Osteocyte (in vitro differentiated cells): ENCODE measurements around the genes COPZ1, OR9K2, OR10A7, ITGA7, RDH5, GDF11 and ORMDL2.

GRCh38 chr12:54280398-54280649, 202 bp upstream of the HNRNPA1 start:
- PRO-cap = bidirectional peak, plus-strand start at chr12:54280726, minus-strand start at chr12:54280539

DNA sequence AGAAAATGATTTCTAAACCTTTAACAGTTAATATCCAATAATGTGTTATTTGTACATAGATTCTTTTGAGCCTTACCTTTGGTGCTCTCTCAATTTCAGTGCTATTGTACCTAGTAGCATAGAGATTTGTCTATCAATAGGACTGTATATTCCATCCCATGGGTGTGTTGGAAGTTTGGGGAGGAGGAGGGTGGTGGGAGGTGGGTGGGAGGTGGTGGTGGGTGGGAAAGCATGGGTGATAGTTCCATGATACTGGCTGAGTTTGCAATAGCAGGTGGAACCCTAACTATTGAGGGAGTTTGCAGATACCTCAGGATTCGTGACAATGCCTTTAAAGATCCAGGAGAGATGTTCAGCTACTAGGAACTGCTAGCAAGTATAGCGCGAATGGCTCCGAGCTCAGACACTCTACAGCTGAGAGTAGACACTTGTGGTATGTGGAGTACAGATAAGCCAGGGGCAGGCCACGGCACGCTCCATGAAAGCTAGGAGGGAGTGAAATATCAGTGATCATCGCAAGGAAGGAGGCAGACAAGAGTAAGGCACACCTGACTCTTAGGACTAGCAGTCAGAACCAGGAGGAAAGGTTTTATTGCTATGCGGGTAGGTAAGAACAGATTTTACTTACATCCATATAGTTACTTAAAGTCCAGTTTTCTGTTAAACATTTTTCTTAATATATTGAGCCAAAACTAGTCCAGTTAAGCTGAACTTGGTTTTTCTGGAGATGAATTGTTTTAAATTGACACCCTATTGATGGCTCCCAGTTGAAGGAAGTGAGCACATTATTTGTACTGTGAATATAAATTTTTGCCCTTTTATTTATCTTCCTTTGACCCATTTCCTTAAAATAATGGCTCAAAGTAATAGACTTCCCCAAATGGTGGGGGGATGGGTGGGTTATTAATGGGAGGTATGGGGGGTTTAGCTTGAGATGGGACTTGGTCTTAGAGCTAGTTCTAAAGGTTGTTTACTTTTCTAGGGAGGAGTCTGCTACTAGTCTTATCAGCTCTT, 5.5 kb downstream of the HNRNPA1 start:
- PRO-cap = no peak

GRCh38 chr12:54292369-54293117, 8.3 kb downstream of the NFE2 start:
- PRO-cap = no peak

- PRO-cap = unidirectional peak, plus-strand start at chr12:54325161; unidirectional peak, plus-strand start at chr12:54325384
Measured at GRCh38 chr12:54325040-54325780, at the start of gene COPZ1. Gene COPZ1 (plus strand): TSS chr12:54325131.

- PRO-cap = no peak
Measured at GRCh38 chr12:54351075-54351742, 13.1 kb downstream of the GPR84 start.

DNA sequence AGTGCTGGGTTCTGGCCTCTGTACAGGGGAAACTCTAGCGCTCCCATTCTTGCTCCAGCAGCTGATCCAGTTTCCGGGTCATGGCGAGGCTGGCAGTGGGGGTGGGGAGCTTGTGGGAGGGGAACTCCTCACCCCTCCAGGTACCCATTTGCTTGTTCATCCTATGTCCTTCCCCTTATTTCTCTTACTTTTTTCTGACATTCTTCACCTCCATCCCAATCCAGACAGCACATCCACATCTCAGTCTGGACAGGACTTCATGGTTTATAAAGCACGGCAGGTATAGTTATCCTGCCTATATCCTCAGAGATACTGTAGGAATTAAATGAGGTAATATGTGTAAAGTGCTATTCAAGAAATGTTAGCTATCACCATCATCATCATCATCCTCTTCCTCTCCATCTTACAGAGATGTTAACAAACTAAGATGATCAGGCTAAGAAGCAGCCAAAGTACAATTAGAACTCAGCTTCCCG, 8.0 kb upstream of the GPR84 start:
- PRO-cap = no peak

- PRO-cap = no peak
Measured at GRCh38 chr12:54376391-54377074, 8.0 kb downstream of the ZNF385A start.

- PRO-cap = no peak
Measured at GRCh38 chr12:54432857-54433195, 13.8 kb upstream of the ITGA5 start.

DNA sequence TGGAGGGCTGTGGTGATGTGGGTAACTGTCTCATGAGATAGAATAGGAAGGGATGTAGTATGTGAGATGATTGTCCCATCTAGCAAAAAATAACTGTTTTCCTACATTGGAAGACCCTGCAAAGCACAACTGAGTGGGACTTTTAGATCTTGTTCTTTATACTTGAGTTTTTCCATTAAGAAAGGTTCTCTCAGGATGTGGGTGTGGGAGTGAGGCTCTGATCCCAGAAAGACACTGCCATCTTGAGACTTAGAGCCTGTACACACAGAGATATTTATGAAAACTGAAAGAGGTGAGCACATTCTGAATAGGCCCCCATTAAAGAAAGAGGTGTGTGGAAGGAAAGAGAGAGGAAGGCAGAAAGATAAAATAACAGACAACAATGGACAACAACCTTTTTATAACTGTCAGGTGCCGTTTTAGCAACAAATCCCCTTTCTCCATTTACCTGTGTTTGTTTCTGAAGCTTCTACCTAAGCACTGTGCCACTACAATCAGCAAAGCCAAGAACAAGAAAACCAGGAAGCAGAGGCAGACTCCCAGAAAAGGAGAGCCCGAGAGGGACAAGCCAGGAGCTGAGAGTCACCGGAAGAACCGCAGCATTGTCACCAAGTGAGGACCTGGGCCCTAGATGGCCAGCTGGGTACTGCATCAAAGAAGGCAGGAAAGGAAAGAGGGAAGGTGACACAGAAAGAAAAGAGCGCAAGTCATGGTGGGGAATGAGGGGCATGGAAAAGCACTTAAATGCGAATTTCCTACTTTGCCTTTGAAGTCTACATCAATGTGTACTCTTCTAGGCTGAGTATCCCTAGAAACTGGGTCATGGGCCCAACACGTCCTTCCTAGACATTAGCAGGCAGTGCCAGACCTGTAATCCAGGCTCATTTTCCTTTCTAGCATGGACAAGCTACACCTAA, 25.6 kb downstream of the NCKAP1L start:
- PRO-cap = no peak

GRCh38 chr12:54601878-54602525, 13.5 kb upstream of the PPP1R1A start:
- PRO-cap = no peak

GRCh38 chr12:55126175-55126587, at the start of gene OR9K2:
Gene OR9K2 (plus strand): TSS chr12:55126406.
- PRO-cap = no peak

DNA sequence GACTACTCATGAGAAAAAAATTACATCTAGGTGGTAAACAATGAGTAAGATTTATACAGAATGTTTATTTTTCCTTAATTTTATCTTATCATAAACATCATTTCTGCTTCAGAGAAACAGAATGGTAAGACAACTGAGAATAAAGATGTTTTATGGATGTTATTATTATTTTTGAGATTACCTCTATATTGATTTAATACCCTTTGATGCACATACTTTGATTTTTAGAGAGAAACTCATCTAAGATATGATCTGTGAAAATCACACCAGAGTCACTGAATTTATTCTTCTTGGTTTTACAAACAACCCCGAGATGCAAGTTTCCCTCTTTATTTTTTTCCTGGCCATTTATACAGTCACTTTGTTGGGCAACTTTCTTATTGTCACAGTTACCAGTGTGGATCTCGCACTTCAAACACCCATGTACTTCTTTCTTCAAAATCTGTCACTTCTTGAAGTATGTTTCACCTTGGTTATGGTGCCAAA, at the start of gene OR10A7:
Gene OR10A7 (plus strand): TSS at position 248 of the 486 bp plus-strand sequence.
- PRO-cap = no peak

- PRO-cap = no peak
Measured at GRCh38 chr12:55636048-55636740, 498 bp upstream of the OR10P1 start.

DNA sequence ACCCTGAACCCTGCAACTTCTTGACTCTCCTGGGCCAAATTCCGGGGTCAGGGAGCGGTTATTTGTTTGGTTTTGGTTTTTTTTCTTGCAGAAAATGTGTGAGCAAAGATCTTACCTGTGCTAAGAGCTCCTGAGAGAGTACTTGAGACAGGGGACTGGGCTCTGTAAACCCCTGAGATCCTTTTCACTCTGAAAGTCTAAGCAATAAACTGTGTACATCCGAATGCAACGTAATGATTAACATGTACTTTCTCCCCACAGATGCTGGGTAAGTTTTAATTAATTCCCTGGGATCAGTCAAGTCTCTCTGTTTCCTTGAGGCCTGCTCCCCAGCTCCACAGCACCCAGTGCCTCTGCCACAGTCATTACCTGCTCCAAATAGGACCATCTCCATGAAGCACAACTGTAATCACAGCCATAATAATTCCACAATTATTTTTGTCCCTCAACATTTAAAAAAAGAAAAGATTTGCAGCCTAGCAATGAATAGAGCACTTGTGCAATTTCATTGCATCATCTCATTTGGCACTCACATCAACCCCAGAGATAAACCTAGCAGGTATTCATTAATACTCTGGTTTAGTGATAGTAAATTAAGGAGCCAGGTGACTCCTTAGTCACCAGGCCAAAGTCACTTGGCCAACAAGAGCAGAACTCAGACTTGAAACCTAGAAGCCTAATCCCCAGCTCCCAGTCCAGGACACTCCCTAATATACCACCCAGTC, 21.7 kb downstream of the OR10P1 start:
- PRO-cap = no peak

DNA sequence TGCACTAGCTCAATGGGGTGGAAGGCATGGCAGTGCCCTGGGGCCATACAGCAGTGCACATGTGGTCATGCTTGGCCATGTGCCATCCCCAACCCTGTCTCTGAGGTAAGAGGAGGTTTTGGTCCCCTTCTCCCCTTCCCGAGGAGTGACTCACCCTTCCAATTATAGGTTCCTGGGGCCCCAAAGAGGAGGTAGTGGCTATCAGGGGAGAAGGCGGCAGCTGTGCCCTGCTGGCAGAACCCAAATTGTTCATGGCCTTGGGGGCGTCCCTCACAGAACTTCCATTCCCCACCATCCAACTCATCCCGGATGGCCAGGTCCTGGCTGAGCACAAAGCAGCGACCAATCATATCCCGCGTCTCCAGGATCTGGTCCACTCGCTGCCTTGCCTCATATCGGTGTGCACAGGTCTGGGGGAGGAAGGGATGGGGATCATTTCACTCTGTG, 6.9 kb downstream of the ITGA7 start:
- PRO-cap = no peak

DNA sequence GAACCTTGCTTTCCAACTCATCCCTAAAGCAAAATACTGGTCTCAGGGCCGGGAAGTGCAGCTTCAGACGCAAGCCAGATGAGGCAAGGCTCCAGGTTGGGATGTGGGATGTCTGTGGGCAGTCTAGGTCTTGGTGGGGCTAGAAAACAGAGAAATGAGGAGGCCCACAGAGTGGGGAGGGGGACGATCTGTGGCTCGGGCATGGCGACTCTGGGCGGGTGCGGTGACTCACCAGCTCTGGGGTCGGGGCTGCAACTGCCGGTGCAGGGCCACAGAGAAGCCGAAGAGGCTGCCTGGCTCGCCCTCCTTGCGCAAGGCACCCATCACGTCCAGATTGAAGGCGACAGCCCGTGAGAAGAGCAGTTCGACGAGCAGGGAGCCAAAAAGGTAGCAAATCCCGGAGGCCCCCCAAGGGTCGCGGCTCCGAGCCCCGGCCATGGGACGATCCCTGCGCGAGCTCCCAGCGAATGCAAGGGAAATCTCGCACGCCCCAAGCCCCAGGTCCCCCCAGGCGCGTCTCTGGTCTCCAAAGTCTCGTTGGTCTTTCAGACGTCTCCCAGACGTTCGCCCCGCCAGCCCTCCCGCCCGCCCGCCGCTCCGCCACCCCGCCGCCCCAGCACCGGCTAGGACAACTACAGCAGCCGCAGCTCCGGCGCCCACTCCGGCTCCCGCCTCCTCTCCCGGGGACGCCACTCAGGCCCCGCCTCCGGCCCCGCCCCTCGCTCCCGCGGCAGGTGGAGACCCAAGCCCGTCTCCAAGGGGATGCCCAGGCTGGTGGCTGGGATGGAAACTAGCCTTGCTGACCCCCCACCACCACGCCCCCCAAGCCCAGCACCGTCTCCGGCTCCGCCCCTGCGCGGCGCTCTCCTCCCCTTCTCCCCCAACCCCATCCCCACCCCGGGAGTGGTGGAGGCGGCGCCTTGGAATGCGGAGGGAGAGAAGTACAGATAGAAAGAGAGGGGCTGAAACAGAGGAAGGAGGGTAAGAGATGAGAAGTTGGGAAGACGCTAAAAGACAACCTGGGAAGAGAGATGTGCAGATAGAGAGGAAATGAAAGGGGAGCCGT, at the start of gene ITGA7:
Gene ITGA7 (minus strand): TSS at position 660 of the 1,066 bp plus-strand sequence.
- PRO-cap = no peak

DNA sequence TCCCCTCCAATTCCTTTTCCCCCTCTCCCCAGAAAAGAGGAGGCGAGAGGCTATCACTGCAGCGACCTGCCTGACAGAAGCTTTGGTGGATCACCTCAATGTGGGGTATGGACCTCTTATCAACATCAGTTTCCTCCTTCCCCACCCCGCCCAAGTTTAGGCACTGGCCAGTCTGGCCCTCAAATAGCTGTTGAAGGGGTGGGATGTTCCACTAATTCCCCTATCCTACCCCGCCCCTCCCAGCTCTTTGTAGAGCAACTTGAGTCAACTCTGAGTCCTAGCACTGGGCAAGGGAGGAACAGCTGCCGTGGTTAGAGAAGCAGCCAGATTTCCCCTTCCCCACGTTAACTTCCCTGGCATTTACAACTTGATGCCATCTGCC, 1.0 kb downstream of the BLOC1S1 start:
- PRO-cap = no peak

DNA sequence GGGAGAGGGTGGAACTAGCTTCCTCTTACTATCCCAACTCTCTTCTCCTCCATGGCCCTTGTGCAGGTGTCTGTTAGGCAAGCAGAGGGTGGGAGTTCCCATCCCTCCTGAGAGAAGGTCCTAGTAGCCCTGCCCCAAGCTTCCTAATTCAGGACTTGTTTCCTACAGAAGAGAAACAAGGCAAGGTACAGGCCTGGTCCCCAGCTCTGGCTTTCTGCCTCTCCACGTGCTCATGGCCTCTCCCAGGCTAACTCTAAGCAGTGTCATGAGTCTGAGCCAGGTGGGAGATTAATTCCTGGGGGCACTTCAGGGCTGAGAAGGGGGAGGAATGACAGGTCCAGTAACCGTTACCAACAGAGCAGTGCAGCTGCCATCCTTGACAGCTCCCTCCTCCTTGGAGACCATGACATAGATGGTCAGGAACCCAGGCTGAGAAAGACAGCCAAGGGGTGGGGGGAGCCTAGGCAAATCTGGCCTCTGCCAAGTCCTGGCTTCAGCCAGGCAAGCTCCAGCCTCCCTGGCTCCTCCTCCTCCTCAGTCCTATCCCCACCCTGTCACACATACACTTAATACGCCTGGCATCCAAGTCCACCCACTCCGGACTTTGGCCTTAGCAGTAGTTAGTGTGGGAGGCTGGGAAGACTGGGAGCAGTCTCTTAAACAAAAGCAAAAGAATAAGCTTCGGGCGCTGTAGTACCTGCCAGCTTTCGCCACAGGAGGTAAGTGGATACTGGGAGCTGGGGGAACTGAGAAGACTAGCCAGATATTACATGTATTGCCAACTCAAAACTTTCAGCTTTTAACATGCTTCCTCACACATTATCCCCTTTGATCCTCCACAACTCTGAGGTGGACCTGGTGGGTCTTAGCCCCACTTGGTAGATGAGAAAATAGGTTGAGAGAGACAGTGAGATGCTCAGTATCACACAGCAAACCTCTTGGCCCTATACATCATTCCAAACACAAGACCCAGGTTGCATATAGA, at the start of gene RDH5:
Gene RDH5 (plus strand): TSS at position 595 of the 985 bp plus-strand sequence.
- PRO-cap = no peak

GRCh38 chr12:55742824-55743238, at the start of gene GDF11:
Gene GDF11 (plus strand): TSS chr12:55743122.
- PRO-cap = bidirectional peak, plus-strand start at chr12:55743122, minus-strand start at chr12:55742980

DNA sequence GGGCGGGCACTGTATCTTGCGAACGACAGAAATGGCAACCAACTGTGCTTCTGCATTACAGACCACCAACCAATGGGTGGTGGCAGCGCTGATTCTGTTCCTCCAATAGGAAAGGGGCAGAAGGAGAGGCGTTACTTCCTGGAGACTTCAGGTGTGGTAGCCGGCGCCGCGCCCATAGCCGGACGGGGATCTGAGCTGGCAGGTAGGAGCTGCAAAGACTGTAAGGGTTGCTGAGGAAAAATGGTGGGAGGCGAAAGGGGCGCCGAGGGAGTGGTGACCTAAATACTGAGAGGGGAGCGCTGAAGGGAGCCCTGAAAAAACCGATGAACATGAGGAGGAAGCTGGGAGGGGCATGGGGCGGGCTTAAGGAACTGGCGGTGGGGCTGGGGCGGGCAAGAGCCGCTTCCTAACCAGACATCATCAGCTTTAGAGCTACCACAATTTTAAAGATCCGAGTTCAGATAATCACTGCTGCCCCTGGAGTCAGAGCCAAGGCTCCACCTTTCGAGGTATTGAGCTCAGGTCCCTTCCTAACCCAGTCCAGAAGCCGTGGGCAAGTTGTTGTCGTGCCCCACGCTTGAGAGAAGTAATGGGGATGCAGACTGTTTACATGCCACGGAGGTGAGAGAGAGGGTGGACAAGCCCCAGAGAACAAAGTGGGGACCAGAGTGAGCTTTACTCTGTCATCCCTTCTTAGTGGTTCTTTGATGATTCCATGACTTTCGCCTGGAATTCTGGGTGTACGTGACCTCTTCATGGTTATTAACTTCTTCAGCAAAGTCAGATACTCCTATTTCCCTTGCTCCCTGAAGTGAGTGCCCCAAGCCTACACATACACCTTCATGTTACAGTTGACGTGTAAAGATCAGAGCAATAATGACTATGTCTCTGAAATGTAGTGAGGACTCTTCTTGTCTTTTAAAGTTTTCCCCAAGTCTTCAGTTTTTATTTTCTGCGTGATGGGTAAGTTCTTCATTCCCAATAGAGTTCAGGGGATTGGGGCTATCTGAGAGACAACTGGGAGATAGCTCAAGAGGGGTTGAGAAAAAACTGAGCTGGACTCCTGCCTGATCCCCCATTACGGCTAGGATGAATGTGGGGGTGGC, at the start of gene ORMDL2:
Gene ORMDL2 (plus strand): TSS at position 131 of the 1,106 bp plus-strand sequence.
- PRO-cap = bidirectional peak, plus-strand start at position 134 of the sequence, minus-strand start outside the sequence